LNCaP clone FGC (cell line): ENCODE measurements around a stretch of chr22.

GRCh38 chr22:21831981-21833007, 35.2 kb downstream of the MAPK1 start:
- RRBS, 2 experiments = no CpG with 5 or more reads among the region's 3 CpGs

DNA sequence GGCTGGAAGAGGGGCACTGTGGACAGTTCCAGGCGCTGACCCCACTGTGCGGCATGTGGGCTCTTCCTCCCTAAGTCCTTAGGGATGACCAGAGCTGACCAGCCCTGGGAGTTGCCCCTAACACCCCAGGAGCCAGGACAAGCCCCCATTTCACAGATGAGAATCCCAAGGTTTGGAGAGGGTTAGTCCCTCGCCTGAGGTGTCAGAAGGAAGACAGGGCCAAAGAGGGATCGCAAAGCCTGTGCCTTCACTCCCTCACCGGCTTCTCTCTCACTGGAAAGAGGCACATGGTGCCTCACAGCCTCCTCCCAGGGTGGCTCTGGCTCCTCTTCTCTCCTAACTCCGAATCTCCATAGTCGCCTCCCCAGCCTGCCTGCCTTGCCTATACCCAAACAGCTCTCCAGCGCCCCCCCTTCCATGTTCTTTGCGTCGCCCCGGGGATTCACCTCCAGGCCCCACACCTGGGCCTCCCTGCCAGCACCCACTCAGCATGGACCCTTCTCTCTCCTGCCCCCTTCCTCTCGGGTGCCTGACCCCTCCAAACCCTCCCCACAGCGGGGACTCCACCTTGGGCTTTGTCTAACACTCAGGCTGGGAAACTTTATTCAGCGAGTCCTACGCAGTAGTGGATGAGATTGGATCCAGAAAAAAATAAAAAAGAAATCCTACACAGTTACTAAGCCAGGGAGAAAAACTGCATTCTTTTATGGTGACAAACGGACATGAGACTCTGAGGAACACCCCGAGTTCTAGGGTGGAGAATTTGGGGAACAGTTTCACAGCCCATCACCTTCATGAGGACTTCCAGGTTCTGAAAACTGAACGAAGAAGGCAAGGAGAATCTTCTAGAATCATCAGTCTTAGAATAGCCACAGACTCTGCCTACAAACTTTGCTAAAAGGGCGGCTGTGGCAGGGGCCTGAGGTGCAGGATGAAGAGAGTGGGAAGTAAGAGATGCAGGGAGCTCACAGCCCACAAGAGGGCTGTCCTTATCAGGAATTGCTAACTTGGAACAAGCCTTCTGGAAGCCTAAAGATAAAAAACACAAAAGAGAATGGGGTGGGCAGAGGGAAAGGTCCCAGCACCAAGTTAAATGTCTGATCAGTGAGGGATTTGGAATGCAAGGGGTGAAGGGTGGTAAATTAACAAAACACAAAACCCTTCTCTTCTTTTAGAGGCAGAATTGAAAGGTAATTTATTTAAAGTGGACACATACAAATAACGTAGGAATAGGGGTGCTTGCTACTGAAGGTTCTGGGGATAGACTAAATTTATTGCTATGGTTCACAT, 5.4 kb downstream of the PPM1F start:
- RRBS, 2 experiments = 87 to 88% methylated on average over 1 to 5 of the region's 20 CpGs

DNA sequence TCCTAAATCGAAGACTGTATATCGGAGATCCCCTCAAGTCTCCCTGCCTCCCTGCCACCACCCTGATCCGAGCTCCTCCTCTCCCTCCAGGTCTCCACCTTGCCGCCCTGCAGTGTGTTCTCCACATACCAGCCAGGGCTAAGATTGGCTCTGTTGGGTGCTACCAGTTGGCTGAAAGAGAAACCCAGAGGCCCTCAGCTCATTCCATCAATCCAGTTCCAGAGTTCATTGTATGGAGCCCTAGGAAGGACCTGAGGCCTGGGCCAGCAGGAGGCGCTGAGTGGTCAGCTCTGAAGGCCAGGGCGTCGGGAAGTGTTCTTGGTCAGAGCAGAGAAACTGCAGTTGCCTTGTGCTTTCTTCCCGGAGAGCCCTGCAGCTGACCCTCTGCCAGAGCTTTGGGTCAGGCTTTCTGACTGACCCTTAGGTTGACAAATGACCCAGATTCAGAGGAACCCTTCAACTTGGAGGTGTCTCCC, 2.2 kb upstream of the TOP3B start:
- RRBS, 2 experiments = no CpG with 5 or more reads among the region's 8 CpGs

DNA sequence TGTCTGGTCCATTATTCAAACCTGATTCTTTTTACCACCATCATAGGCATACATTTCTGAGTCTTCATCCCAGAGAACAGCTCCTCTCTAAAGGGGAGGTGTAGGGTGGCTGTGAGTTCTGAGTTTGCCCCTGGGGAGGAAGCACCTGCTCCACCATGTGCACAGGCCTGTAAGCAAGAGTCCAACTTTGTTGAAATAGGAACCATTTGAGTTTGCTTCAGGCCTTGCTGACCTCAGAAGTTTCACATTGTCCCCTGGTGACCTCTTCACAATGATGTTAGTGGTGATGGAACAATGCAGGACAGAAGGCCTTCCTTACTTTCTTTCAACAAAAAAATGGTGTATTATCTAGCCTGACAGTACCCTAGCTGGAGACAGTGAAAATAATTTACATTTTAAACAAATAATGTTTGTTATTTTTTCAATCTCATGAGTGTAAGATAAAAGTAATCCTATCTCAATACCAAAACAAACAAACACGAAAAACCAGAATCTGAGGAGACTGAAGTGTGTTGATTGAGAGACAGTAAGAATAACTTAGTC, 54.7 kb upstream of the TOP3B start:
- RRBS, 2 experiments = no CpG with 5 or more reads among the region's 1 CpG

DNA sequence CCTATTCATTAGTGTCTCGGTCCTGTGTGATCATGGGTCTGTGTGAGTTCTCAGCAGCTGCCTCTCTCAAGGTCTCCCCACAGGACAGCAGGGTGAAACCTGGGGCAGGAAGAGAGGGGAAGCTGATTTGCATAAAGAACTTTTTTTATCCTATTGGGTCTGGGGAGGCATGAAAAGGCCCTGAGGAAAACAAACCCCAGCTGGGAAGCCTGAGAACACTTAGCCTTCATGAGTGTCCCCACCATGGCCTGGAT, 115.9 kb upstream of the TOP3B start:
- RRBS, 2 experiments = no CpG with 5 or more reads among the region's 1 CpG

DNA sequence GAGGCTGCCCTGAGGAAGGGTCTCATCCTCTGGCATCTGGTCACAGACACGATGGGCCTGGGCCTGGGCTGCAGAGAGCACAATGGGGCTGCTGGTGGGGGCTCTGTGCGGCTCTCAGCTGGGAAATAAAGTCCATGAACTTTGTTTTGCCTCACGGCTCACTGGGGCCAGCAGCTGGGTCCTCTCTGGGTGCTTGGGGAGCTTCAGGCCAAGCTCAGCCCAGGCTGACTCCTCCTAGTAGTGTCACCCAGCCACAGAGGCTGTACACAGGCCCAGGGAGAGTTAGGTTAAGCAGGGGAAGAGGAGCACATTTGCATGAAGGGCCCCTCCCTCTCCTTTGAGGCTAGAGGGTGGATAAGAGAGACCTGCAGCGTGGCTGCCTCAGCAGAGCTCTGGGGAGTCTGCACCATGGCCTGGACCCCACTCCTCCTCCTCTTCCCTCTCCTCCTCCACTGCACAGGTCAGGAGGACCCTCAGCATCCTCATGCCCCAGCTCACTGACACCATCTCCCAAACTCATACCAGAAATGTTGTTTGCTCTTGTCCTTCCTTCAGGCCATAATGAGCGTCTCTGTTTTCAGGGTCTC, 82.7 kb upstream of the VPREB1 start:
- RRBS, 2 experiments = no CpG with 5 or more reads among the region's 5 CpGs

- RRBS, 2 experiments = 63 to 64% methylated on average over 4 of the region's 12 CpGs
These were observed 43.2 kb upstream of the VPREB1 start for GRCh38 chr22:22201161-22202069.

GRCh38 chr22:22286950-22287890, 42.6 kb downstream of the VPREB1 start:
- RRBS, 2 experiments = no CpG with 5 or more reads among the region's 6 CpGs

- RRBS, 2 experiments = no CpG with 5 or more reads among the region's 2 CpGs
These were observed 42.1 kb downstream of the GGTLC2 start for GRCh38 chr22:22686486-22686873.

DNA sequence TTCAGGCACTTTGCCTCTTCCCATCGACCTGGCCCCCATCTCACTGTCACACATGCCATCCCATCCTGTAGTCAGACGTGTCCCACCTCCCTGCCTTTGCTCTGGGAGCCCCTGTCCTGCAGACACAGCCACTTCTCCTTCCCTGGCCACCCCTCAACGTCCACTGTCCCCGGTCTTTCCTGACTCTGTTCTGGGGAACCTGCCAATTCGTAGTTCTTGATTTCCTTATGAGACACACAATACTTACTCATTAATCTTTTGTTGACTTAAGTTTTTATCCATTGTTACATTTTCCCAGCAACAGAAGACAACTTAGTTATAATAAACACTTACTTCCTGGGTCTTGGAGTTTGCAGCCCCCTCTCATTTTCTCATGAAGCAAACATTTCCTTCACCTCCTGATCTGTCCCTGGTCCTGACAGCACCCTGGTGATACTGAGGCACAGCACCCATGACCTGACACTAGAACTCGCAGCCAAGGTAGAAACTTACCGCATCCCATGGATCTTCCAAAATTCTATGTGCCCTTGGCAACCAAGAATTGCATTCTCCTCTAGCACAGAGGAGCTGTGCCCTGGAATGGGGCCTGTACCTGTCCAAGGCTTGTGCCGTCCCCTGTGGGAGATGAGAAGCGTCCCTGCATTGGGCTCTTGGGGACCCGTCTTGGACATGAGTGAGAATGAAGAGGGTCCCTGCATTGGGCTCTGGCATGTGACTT, 66.9 kb downstream of the GGTLC2 start:
- RRBS, 2 experiments = no CpG with 5 or more reads among the region's 10 CpGs

- RRBS, 2 experiments = no CpG with 5 or more reads among the region's 3 CpGs
These were observed 114.0 kb downstream of the GGTLC2 start for GRCh38 chr22:22758393-22758911.

DNA sequence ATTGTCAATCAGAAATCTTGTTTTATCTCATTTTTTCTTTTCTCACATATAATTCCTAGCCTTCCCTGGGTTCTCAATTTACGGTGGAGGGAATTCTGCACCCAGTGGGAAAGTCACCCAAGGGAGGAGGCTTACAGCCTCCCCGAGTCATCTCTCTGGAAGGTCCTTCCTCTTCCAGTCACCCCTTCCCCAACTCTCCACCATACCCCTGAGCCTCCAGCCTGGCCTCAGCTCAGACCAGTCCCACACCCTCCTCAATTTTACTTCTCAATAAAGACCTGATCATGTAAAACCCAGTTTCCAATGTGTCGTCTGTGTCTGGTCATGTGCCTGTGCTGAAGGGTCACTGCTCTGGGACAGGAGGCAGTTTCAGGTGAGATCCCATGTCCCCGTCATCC, 19.2 kb downstream of the IGLL5 start:
- RRBS, 2 experiments = no CpG with 5 or more reads among the region's 4 CpGs

DNA sequence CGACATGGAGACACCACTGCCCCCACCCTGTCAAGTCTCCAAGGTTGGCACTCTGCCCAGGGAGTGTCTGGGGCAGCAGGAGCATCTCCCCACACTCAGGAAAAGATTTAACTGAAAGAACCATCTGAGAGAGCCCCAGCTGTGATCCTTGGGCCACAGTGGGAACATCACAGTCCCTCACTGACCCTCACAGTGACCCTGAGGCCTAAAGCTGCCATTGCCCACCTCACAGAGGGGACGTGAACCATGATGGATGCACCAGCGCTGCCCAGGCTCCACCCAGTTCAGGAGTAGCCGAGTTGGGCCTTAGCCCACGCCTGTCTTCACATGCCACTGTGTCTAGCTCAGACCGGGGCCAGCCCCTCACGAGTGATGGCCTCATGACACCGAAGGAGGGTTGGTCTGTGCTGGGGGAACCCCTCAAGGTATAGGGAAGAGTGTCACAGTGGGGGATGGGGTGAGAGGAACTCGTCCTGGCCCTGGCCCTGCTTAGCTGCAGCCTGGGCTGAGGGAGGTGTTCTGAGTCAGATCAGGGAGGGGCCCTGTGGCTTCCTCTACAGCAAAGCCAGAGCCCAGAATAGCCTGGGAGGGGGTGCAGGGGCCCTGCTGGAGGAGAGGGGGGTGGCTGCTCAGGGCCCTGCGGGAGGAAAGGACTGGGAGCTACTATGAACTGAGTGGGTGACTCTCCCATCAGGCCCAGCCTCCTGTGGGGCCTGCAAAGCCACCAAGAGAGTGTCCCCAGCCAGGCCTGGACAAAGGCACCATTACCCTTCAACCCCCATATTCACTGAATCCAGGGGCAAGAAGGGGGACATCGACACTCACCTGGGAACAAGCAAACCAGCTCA, 41.0 kb downstream of the IGLL5 start:
- RRBS, 2 experiments = no CpG with 5 or more reads among the region's 11 CpGs

DNA sequence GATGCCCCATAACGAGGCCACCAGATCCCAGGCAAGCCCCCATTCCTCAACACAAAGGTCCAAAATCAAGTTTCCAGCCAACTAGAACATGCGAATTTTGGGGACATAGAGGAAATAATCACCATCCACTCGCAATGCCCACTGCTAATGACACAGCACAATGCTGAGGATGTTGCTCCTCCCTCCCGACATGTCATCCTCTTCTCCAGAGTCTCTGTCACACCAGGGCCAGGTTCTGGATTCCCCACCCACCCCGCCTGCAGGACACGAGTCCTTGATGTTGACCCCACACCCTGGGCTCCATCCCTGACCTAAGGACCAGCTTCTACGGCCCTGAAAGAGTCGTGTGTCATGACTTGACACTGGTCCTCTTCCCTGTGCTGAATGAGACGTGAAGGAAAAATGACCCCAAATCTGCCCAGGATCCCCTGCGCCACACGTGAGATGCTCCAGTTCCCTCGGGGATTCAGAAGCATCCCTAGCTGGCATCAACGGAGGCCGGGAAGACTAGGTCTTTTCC, 41.7 kb downstream of the IGLL5 start:
- RRBS, 2 experiments = no CpG with 5 or more reads among the region's 14 CpGs

- RRBS, 2 experiments = no CpG with 5 or more reads among the region's 4 CpGs
These were observed 2.6 kb upstream of the GNAZ start for GRCh38 chr22:23067789-23068049.

DNA sequence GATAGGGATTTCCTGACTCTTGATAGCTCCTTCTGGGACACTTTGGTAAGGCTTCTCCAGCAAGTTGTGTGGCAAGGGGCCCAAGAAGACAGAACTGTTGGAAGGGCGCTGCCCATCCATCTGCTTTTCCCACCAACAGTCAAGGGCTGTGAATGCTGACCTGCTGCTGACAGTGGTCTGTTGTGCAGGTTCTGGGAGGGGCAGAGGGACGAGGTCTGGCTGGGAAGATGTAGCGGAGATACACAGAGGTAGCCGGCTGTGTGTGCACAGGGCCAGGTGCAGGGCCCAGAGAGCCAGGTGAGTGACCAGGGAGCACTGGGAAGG, 12.3 kb downstream of the BCR start:
- RRBS, 2 experiments = no CpG with 5 or more reads among the region's 4 CpGs

DNA sequence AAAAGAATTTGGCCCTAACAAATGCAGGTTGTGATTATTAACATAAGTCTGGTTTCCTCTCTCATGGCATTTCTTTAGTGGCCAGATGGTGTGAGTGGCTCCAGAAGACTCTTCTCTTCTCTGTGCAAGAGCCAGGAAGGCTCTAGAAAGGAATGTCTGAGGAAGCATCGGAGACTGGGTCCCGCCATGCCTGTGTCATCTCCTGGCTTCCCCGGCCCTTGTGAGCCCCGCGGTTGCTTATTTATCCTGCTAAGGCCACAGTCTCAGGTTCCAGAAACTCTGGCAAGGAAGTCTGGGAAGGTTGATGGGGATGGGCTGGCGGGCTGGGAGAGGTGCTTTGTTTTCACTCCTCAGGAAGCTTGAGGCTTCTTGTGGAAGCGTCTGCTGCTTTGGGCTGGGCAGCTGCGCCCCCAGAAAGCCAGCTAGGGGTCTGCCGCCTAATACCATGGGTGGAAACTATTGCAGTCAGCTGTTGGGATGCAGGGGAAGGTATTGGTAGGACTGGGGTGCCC, 18.9 kb downstream of the BCR start:
- RRBS, 2 experiments = no CpG with 5 or more reads among the region's 9 CpGs

GRCh38 chr22:23244853-23245838, 64.8 kb downstream of the BCR start:
- RRBS, 2 experiments = 95 to 100% methylated on average over 2 to 3 of the region's 21 CpGs

GRCh38 chr22:23256921-23257680, 76.8 kb downstream of the BCR start:
- RRBS, 2 experiments = no CpG with 5 or more reads among the region's 15 CpGs

- RRBS, 2 experiments = no CpG with 5 or more reads among the region's 10 CpGs
These were observed 89.8 kb downstream of the BCR start for GRCh38 chr22:23270003-23270514.